ENCODE data around the genes DIAPH1, HDAC3 and ARAP3.

- CAGE, long polyA plus RNA = no peak
- RRBS = no CpG with 5 or more reads among the region's 3 CpGs
Observed at GRCh38 chr5:141514642-141514955, 25.7 kb downstream of the PCDHGC5 start.

GRCh38 chr5:141529839-141530814 lies 41.2 kb downstream of the PCDHGC5 start:
- CAGE, long polyA plus RNA = no peak
- RRBS = no CpG with 5 or more reads among the region's 14 CpGs

DNA sequence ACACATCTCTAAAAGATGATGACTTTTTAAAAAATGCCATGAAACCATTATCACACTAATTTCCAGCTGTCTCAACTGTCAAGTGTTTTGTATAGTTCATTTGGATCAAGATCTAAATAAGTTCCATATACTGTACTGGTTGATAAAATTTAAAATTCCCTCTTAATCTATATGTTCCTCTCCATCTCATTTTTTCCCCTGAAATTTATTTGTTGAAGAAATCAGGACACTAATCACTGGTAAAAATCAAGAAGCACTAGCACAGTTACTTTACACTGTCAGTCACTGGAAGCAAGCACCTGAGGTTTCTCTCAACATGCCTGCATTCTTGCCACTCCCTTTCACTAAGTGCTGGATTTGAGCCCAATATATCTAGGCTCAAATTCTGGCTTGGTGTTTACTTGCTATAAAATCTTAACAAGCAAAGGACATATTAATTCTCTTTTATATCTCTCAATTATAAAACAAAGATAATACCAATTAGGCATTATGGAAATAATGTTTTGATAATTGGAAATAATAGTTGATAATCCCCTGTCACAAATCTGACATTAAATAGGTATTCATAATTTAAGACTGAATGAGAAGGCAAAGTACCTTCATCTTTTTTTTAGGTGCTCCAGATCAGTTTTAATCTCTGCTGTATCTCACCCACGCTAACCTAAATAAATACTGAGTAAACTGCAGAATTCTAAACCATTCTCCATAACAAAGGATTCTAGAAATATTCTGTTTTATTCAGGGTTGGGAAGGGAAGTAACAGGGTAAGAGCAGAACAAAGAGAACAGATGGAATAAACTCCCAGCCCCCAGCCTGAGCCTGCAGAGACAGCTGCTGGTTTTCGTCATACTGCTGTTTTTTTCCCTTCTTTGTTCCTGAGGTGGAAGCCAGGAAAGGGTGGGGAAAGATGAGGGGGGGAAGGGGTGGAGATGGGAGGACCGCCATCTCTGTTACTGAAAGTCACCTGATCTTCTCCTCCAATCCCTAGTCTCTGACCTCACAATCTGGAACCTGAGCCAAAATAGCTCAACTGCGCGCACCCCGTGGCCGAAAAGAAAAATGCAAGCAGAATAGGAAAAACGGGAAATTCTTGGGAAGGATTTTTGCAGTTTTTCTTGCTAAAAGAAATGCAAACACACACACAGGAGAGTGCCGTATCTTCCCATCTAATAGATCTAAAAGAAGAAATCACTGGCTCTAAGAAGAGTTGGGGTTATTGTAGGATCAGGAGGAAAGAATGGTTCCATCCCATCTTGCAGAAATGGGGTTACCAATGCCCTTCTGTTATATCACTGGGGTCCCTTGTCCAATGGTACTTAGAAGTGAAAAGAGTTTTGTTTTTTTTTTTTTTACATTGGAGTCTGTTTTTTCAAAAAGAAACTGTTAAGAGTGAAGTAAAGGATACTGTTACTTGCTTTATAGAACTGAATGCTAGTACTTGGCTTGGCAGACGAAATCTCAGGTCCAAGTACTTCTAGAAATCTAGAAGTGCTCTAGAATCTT lies 58.2 kb downstream of the DIAPH1 start:
- CAGE, long polyA plus RNA = no peak
- RRBS = no CpG with 5 or more reads among the region's 10 CpGs

GRCh38 chr5:141564511-141565000 lies 54.2 kb downstream of the DIAPH1 start:
- CAGE, long polyA plus RNA = no peak
- RRBS = no CpG with 5 or more reads among the region's 3 CpGs

- CAGE, long polyA plus RNA = no peak
Observed at GRCh38 chr5:141584022-141584341, 34.8 kb downstream of the DIAPH1 start.

DNA sequence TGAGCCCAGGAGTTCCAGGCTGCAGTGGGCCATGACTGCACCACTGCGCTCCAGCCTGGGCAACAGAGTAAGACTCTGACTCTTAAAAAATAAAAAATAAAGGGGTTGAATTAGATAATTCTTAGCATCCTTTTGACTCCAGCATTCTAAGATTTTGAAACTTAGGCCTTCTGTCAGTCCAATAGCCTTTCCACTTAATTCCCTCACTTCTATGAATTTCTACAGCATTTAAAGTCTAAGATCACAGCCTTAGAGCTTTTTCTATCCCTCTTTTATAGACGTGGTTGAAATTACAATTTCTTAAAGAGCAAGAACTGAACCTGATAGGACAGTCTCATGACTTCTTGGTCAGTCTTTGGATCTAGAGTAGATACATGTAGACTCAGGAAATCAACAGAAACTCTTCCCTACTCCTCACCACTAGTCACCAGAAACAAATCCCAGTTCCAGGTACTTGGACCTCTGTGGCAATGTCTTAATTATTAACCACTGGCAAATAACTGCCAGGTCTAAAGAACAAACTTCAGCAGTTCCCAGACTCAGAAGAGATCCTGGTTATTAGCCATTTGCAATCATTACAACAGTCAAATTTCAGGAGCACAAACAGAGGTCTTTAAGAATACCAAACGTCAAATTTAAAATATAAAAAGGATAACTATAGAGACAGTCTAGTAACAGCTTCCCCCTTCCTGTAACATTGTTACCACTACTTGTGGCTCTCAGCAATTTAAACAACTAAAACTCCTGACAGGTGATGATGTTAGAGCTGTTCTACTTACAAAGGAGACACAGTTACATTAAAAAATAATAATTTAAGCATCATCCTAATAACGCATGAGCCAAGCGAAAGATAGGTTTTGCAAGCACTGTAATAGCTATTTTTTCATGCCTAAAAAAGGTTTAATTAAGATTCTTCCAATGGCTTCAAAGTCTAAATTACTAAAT lies 10.3 kb downstream of the DIAPH1 start:
- CAGE, long polyA plus RNA = no peak
- RRBS = no CpG with 5 or more reads among the region's 5 CpGs

DNA sequence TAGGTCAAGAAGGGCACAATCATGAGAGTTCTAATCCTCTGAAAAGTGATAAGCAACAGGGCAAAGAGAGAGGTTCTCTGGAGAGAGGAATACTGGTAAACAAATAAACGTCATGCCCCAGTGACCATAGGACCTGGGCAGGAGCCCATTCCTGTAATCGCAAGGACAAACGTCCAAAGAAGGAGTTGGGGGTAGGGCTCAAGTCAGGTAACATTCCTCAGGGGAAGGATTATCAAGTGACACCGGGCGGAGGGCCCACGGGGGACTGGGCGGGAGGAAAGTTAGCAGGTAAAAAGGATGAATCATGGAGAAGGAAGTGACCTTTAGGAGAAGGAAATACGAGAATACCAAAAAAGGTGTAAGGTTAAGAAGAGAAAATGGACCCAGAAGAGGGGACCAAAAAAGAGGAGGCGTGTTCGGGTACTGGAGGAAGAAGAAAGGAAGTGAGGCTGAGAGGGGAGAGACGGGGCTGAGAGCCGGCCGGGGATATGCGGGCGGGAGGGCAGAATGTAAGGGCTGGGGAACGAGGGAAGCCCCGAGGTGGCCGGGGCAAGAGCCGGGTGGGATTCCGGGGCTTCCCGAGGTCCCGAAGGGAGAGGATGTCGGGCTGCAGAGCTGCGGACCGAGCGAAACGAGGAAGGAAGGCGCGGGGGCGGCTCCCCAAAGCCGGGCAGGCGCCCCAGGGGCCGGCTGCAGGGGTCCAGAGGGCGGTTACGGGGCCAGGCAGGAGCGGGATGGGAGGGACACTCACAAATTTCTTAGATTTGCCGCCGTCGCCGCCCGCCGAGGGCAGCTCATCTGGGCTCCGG lies 549 bp downstream of the DIAPH1 start:
- CAGE, long polyA plus RNA = no peak
- RRBS = under 1% methylated on average over 14 of the region's 43 CpGs

DNA sequence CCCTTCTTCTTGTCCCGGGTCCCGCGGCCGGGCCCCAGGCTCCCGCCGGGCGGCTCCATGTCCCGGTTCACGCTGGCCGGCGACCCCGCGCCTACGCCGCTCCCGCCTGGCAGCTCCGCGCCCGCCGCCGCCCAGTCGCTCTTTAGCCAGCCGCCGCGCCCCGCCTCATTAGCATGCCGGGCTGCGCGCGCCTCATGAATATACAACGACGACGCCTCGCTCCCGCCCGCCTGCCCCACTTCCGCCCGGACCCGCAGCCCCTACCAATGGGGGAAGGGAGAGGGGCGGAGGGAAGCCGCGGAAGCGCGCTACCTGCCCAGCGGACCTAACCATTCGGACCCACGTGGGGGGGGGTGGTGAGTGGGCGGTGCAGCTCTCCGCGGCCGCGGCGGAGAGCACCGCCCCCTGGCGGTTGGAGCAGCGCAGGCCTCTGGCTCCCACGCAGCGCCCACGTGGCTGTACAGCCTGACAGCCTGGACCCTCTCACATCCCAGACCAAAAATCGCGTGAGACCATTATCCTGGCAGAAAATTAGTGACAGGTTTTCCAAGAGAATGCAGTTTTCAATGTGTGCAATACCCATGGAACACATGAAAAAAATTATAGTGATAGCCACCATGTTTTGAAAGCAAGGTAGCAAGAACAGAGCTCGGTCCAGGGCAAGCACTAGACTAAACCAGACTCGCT lies at the start of gene DIAPH1:
DIAPH1 (minus strand) TSS at position 145 of the 687 bp plus-strand sequence.
- CAGE, long polyA plus RNA = no peak
- RRBS = under 1% methylated on average over 23 of the region's 63 CpGs

GRCh38 chr5:141625520-141626304 lies 6.9 kb upstream of the DIAPH1 start:
- CAGE, long polyA plus RNA = no peak
- RRBS = no CpG with 5 or more reads among the region's 9 CpGs

- CAGE, long polyA plus RNA = no peak
- RRBS = 2% methylated on average over 28 of the region's 40 CpGs
Observed at GRCh38 chr5:141636690-141637118, at the start of gene HDAC3. TSS of gene HDAC3 (minus strand) at chr5:141636849.

- CAGE, long polyA plus RNA = no peak
- RRBS = 1% methylated on average over 27 of the region's 80 CpGs
Observed at GRCh38 chr5:141681643-141682760, at the start of gene ARAP3. TSS of gene ARAP3 (minus strand) at chr5:141682230.

DNA sequence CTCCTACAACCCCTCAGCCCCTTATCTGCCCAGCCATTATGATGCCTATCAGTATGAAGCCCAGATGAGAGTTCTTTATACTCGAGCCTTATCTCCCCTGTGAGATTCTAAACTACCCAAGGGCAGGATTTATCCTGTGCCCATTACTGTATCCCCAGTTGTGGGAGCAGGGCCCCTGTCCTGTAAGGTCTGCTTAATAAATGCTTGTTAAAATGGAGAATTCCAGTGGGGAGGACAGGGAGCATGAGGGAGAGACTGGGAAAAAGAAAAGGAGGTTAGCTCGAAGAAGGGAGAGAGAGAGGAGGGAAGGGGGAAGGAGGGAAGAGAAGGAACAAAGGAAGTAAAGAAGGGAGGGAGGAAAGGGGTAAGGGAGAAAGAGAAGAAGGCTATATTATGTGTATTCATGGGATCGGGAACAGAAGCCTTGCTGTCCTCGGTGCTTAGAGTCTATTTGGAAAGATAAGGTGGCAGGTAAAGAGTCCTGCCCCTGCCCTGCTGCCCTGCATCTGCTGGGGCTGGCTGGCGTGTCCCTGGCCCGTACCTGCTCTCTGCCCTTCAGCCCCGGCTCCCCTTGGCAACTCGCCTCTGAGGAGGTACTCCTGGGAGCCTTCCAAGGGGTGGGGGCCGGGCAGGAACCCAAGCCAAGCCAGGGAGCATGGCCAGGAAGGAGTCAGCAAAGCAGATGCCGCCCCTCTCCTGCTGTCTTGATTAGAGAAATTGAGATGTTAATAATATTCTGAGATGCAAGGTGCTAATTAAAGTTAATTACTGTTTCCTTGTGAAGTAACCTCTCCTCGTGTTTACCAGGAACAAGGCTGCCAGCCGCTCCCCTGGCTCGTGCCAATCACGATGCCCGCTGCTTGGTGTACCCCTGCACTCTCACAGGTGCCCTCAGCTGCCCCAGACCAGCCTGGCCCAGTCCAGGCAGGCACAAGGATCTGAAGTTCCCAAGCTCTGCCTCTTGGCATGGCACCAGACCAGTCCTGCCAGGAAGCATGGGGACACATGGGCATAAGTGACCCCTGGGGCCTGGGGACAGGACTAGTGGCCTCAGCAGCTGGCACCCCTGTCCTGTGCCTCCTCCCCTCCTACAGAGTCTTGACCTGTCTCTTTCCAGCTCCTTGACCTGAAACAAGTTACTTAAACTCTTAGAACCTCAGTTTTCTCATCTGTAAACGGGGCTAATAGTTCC lies 36.7 kb downstream of the PCDH1 start:
- CAGE, long polyA plus RNA = no peak
- RRBS = 4% methylated on average over 3 of the region's 16 CpGs

- CAGE, long polyA plus RNA = no peak
- RRBS = no CpG with 5 or more reads among the region's 9 CpGs
Observed at GRCh38 chr5:141880803-141881882, 2.9 kb upstream of the PCDH1 start.

DNA sequence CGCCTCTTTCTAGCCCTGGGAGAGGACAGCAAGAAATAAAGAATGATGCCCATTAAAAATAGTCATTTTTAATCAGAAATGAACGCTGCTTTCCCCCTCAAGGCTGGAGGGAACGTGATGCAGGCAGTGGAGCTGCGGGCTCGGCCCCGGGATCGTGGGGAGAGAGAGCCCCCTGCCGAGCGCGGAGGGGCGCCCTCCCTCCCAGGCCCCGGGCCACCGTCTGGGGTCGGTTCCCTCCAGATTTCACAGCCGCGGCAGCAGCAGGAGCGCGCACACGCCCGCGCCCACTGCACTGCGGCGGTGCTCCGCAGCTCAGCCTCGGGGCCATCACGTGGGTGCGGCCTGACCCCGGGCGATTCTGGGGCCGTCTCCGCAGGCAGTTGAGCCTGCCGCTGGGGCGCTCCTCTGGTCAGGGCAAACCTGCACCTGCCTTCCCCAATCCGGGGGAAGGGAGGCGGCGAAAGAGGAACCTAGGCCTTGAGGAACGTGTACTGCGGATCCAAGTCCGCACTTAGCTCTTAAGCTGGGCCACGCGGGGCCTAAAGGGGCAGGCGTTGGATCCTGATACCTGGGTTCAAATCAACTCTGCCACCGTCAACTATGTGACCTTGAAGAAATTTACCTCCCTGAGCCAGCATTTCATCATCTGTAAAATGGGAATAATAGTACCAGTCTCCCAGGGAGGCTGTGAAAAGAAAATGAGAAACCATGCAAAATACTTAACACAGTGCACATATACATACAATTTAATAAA lies 9.4 kb upstream of the DELE1 start:
- CAGE, long polyA plus RNA = no peak
- RRBS = 7% methylated on average over 12 of the region's 43 CpGs

GRCh38 chr5:141941894-141942990 lies 15.8 kb downstream of the PCDH12 start:
- CAGE, long polyA plus RNA = no peak
- RRBS = no CpG with 5 or more reads among the region's 16 CpGs

DNA sequence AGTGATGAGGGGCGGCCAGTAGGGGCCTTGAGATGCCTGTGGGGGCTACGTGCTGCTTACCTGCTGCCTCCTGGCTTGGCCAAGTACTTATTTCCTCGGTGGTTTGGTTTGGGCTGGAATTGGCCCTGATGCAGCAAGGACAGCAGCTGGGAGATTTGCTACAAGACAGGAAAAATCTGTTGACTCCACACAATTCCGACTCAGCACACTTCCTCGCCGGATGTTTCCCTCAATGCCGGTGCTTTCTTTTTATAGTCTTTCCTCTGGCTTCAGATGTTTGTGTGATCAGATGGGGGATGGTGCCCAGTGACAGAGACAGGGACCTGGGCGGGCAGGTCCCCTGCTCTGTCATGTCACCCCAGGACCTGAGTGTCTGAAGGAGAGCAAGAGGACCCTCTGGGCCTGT lies 6.6 kb downstream of the PCDH12 start:
- CAGE, long polyA plus RNA = no peak
- RRBS = no CpG with 5 or more reads among the region's 8 CpGs

DNA sequence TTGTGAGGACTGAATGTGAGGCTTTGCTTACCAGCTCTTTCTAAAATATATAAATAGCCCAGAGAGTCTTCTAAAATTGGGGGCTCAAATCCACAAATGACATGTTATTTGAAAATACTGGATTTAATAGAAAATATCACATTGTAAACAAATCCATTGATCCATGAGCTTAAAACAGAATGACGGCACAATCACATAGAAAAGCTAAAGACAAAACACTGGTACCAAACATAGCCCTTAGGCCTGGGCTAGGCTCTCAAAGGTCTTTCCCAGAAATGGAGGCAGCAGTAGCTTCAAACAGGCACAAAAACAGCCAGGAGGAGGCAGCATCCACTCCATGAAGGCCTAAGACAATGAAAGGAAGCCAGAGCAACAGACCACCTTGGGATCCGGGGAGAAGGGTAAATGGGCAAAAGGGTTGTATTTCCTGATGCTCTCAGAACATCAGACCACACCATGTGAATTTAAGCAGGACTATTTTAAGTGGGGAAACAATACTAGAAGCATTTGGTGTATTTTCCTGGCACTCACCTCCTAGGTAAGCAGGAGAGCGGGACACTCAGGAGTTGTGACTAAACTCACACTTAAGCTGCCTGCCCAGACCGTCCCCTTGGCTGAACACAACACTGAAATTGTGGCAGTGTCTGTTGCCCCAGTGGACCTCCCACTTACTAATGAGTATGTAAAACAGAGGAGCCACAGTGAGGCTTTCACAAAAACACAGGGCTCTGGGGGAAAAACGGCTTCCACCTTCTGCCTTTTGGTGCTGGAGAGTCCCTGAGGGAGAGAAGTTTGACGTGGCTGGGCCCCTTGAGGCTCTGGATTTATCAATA lies 12.0 kb downstream of the GNPDA1 start:
- CAGE, long polyA plus RNA = no peak
- RRBS = no CpG with 5 or more reads among the region's 6 CpGs

- CAGE, long polyA plus RNA = no peak
- RRBS = no CpG with 5 or more reads among the region's 14 CpGs
Observed at GRCh38 chr5:142063666-142064489, 44.7 kb upstream of the NDFIP1 start.

GRCh38 chr5:142097636-142098363 lies 10.8 kb upstream of the NDFIP1 start:
- CAGE, long polyA plus RNA = no peak
- RRBS = no CpG with 5 or more reads among the region's 12 CpGs

DNA sequence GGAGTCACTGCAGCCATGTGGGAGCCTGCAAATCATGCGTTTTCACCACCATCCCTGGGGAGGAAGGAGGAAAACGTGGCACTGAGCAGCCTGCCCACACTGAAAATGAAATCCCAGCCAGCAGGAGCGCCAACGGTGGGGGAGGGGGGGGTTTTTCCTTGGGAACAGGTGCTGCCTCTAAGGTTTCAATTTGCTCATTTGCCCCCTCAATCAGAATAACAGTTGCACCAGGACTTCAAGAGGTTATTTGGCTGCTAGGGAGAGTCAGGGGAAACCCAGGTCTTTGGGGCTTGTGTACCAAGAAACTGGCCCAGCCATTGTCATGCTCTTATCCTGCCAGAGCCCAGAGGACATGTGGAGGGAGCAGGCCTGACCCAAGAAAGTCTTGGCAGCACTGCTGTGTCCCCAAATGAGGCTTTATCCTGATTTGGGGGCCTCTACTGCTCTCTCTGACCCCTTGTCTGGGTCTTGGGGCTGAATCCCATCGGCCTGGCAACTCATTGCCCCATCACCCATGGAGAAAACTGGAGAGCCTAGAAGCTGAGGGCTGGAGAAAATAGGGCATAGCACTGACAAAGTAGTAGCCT lies 66.5 kb downstream of the NDFIP1 start:
- CAGE, long polyA plus RNA = no peak
- RRBS = no CpG with 5 or more reads among the region's 5 CpGs